Trachea (tissue), 1 donor: ENCODE measurements around a stretch of chr2.

GRCh38 chr2:196527299-196527681, 66.1 kb downstream of the HECW2 start:
- PRO-cap, result no peak

GRCh38 chr2:196801635-196802234, 2.3 kb upstream of the GTF3C3 start:
- PRO-cap, result no peak

DNA sequence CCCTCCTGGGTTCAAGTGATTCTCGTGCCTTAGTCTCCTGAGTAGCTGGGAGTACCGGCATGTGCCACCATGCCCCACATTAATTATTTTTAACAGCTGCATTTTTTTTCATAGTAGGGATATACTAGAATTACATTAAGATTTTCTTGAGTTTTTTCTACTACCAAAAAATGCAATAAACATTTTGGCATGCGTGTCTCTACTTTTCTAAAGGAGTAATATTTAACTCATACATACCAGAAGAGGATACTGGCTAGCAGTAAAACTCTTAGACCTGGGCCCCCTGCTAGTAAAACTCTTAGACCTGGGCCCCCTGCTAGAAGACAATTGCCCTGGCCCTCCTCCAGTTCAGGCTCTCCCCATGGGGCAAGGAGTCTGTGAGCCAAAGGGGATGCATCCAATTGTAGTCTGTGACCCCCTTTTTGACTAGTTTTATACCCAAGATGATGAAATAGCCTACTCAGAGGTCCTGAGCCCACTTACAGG, 45.0 kb upstream of the PGAP1 start:
- PRO-cap, result no peak

GRCh38 chr2:197005562-197005846, 79.0 kb upstream of the PGAP1 start:
- PRO-cap, result no peak

DNA sequence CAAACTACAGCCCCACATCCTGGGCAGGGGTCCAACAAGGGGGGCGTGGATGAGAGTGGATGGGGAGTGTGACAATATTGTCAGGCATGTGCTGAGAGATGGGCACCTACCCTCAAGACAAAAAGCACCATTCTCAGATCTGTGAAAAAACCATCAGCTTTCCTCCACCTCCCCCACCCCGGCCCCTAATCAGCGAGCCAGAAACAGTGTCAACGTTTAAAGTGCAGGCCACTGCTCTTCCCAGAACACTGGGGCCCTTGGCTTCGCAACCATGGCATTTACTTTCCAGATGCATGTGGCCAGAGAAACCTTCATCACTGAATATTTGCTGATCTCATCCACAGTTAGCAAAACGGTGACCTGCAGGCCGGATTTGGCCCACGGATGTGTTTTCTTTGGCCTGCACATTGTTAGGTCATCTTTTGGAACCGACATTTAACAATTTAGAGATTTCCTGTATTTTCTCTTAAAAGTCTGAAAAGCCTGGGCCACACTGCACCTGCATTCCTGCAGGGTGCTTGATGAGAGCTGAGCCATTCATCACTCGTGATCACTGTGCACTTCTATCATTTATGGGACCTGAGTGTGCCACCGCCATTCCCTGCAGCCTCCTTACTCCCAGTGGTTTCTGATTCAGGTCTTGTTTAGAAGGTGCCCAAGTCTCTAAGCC, 130.6 kb downstream of the ANKRD44 start:
- PRO-cap, result no peak

DNA sequence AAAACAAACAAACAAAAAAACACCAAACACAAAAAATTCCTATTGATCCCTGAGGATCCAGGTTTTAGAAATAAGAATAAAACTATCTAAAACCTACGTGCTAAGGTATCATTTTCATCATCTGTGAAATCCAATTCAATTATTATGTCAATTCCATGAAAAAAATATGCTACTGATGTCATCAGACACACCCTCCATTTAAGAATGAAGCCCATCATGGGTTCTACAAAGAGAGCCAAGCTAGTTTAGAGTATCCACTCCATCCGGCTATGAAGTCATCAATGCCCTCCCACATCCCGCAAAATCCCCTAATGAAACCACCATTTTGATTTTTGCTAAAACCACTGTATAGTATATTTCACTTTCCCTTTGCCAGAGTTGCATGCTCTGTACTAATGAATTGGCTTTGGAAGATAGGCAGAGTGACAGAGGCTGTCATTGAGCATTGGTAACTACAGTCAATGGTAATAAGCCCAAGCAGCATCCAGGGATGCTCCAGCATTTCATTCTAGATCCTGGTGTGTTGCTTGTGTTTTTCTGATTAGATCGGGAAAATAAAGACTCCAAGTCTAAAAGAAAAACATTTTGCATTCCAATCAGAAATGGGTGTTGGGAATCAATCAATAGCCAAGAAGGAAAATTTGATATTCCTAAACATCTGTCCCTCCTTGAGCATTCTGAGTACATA, 118.6 kb downstream of the ANKRD44 start:
- PRO-cap, result no peak

- PRO-cap, result no peak
Measured at GRCh38 chr2:197450295-197450765, 3.0 kb upstream of the COQ10B start.

DNA sequence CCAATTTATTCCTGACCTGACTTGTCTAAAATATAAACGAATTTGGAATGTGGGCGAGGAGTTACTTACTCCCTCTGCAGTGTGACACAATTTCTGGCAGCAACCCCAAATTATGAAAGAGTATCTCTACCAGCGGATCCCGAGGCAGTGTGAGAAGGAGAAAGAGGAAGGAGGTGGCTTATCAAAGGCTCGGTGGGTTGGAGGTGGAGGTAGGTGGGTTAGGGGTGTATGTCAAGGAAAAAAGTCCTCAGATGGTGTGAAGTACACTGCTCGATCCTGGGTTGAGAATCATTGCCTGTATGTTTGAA, 76.1 kb downstream of the RFTN2 start:
- PRO-cap, result unidirectional peak, plus-strand start at position 152 of the sequence

DNA sequence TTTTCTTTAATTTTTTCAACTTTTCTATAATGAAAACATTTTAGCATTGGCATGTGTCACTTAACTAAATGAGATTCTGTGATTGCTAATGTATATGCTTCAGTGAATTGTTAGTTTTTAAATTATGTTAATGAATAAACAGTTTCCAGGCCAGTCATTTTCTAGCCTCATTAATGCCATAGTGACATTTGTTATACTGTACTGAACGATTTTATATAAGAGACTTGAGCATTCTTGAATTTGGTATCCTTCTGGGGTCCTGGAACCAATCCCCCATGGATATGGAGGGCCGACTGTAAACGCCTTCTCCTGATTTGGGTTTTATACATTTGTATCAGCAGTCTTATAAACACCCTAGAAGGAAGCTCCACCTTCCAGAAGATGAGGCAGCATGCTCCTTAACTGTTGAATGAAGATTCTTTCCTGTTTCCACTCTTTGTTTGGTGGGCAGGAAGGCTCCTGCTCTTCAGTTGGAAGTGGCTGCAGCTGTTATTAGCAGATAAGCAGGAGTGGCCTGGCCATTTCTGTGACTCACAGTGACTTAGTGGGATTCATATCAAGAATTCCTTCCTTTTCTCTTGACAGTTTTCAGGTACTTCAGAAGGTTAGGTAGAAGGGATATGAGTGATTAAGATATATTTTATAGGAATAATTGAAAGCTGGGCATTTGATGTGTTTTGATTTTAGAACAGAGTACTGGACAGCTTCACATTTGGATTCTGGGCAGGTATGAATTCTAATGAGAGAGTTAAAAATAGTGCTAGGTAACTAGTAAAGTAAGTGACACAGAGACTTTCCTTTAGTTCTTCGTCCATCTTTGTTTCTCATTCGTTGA, 124.8 kb downstream of the PLCL1 start:
- PRO-cap, result no peak

- PRO-cap, result no peak
Measured at GRCh38 chr2:199465987-199466293, 8.2 kb upstream of the SATB2 start.

DNA sequence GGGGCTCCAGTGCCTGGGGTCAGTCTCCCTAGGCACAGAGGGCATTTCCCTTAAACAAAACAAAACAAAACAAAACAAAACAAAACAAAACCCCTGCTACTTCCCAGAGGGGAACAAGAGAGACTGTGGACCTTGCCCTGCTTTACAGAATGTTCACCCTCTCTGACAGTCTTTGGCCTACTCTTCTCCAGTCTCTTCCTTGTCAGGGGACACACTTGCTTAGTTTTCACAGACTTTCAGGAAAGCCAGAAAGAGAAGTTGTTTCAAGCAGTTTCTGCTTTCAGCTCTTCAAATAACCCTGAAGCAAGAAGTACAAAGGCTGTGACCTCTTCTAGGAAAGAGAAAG, 143.1 kb upstream of the SPATS2L start:
- PRO-cap, result no peak

- PRO-cap, result no peak
Measured at GRCh38 chr2:200424946-200425515, 84.8 kb downstream of the KCTD18 start.

GRCh38 chr2:200509090-200509568, 739 bp downstream of the KCTD18 start:
- PRO-cap, result no peak

- PRO-cap, result no peak
Measured at GRCh38 chr2:200608935-200609501, 23.2 kb downstream of the AOX1 start.

DNA sequence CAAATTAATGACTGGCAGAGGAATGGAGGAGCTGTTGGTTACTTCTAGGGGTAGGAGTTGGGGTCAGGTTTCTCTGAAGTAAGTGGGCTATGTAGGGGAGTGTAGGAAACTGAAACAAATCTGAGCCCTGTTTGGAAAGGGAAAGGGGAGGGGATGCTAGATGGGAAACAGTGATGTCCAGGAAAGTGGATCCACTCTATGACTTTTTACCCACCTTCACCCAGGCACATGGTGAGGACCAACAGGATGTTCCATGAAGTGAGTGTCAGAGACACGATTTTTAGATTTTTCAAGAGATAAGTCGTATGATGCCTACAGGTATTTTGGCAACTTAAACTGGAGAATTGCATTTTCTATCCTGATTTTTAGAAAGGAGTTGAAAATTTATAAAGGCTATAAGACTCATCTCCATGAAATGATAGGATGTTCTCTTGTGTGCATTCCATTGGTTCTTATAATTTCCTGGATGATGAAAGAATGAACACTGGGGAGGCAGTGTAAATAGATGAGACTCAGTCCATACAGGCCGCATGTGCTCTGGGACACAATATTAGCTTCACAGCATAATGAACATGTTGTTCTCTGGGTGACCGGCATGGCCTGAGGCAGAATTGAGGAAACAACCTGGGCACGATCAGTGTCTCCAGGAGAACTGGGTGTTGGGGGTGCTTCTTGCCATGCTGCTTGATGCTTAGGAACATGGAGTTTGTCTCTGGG, 38.7 kb downstream of the AOX1 start:
- PRO-cap, result no peak

GRCh38 chr2:200655669-200656053, 69.8 kb downstream of the AOX1 start:
- PRO-cap, result no peak

GRCh38 chr2:200747513-200747896, 64.2 kb upstream of the BZW1 start:
- PRO-cap, result no peak

DNA sequence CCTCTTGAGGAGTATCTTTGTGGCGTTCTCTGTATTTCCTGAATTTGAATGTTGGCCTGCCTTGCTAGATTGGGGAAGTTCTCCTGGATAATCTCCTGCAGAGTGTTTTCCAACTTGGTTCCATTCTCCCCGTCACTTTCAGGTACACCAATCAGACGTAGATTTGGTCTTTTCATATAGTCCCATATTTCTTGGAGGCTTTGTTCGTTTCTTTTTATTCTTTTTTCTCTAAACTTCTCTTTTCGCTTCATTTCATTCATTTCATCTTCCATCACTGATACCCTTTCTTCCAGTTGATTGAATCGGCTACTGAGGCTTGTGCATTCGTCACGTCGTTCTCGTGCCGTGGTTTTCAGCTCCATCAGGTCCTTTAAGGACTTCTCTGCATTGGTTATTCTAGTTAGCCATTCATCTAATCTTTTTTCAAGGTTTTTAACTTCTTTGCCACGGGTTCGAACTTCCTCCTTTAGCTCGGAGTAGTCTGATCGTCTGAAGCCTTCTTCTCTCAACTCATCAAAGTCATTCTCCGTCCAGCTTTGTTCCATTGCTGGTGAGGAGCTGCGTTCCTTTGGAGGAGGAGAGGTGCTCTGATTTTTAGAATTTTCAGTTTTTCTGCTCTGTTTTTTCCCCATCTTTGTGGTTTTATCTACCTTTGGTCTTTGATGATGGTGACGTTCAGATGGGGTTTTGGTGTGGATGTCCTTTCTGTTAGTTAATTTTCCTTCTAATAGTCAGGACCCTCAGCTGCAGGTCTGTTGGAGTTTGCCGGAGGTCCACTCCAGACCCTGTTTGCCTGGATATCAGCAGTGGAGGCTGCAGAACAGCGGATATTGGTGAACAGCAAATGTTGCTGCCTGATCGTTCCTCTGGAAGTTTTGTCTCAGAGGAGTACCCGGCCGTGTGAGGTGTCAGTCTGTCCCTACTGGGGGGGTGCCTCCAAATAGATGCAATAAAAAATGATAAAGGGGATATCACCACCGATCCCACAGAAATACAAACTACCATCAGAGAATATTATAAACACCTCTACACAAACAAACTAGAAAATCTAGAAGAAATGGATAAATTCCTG, 36.0 kb downstream of the HYCC2 start:
- PRO-cap, result no peak

GRCh38 chr2:201117973-201118145, 1.9 kb downstream of the CFLAR start:
- PRO-cap, result no peak

DNA sequence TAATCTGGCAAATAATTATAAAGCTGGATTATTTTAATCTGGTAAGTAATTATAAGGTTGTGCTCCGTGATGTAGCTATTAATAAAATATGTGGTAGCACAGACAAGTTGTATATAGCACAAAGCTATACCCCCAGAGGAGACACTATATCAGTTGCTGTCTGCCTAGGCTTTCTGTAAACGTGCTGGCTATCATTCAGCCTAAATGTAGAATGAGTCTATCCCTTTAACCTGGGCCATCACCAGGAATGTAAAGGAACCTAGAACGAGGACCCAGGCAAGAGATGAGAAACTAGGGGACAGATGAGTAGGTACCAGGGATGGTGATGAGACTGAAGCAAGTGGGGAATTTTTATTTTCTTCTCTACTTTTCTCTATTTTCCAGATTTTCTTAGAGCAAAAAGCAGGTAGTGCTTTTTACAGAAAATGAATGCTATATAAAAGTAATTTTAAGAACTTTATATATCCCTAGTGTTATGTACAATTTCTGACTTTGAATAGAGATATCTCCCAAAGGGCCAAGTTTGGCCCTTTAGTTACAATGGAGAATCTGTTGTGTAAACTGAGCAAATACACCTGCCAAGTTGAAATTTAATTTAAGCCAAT, 5.3 kb downstream of the CFLAR start:
- PRO-cap, result no peak